ENCODE measurements around the genes PDXK and AGPAT3.

GRCh38 chr21:43660527-43661027 lies 1.2 kb downstream of the RRP1B start:
- PRO-cap, 2 experiments, result no peak in any of the 2 experiments

DNA sequence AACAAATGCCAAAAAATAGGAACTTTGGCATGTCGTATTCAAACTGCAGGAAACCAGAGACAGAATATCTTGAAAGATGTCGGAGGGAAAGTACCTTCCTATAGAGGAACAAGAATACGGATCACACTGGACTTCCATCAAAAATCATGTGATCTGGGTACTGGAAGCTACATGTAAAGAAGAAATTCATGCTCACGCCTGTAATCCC lies 7.8 kb upstream of the PDXK start:
- PRO-cap, 2 experiments, result peak in 1 of 2 experiments; most common plus-strand start position 140 of the sequence (in 1)

DNA sequence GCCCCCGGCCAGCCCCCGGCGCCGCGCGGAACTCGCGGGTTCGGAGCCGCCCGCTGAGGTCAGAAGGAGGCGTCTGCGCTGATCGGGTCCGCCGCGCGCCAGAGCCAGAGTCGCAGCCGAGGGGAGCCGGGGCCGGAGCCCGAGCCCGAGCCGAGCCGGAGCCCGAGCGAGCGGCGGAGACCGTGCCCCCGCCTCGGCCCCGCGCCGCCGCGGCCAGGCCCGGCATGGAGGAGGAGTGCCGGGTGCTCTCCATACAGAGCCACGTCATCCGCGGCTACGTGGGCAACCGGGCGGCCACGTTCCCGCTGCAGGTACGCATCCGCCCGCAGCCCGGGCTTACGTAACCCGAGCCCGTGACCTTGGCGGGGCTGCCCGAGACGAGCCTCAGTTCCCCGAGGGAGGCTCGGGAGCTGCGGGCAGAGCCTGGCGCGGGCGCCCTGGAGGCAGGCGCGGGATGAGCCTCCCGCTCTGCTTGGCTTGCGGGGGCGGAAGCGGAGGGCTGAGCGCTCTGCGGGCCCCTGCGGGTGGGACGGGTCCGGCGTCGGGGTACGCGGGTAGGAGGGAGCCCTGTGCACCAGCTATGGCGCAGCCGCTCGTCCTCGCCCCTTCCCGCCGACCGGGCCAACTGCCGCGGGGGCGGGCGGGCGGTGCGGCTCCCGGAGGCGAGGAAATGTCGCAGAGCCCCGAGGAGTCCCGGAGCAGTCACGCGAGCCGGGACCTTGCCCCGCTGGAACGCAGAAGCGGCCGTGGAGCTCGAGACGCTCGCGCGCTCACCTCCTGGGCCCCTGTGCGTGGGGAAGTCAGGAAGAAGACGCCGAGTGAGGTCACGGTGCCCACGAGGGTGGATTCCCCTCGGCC lies at the start of gene PDXK:
Gene PDXK (plus strand): TSS at position 59 of the 858 bp plus-strand sequence.
- PRO-cap, 2 experiments, result peak in 2 of 2 experiments; most common plus-strand start position 107 of the sequence (in 2); most common minus-strand start position 272 of the sequence (in 1)

DNA sequence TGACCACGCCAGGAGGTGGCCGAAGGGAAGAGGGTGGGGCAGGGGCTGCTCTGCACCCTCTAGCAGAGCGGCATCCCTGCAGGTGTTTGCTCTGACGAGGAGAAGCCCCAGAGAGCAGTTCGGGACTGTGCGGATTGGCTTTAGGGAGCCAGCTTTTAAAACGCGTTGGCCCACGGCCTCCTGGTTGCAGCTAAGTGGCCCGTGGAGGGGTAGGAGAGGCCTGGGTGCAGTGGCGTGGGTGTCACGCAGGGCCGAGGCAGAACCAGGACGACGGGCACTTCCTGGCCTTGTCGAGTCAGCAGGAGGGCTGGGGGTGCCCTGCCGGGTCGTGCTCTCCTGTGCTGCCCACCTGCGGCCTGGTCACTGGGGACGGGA lies 987 bp downstream of the PDXK start:
- PRO-cap, 2 experiments, result no peak in any of the 2 experiments

DNA sequence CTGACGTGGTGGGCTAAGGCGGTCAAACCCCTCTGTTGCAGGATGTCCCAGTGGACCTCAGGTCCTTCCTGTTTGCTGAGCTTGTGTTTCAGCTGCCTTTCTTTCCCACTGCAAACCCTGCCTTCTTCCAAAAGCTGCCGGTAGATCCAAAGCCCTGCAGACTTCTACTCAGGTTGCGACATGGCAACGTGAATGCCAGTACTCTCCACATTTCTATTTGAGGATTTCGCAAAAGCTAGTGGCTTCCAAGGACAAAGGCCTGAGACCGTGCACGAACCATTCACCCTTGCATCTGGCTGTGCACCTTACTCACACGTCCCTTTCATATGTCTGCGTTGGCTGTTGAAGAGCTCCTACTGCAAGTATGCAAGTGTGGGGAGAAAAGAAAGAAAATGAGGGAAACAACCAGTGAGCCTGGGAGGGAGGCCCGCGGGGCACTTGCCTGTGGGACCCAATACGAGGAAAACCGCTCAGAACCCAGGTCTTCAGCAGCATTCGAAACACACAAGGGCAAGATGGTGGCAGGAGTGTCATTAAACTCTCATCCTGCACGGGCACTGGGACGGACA lies 6.1 kb upstream of the RRP1 start:
- PRO-cap, 2 experiments, result no peak in any of the 2 experiments

DNA sequence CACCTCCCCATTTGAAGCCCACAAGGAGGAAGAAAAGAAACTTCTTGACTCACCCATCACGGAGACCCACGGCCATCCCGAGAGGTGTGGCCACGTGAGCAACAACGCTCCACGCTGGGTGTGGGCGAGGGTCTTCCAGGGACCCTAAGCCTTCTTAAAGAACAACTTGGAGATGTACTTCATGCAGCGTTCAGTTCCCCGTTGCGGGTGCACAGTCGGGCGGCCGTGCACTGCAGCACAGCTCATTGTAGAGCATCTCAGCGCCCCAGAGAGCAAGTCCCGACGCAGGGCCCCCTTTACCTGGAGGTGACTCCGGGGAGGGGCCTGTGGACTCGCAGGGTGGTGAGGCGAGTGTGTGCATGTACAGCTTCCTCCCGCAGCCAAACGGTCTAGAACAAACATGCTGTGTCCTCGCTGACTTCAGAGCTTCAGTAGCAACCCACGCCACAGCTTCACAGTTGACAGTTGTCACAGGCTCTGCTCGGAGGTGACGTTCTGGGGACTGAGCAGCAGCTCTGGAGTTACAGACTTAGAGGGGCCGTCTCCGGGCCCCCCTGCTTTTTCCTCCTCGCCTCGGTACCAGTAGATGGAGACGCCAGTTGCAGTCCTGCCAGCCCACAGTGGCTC lies 19.5 kb downstream of the RRP1 start:
- PRO-cap, 2 experiments, result no peak in any of the 2 experiments

DNA sequence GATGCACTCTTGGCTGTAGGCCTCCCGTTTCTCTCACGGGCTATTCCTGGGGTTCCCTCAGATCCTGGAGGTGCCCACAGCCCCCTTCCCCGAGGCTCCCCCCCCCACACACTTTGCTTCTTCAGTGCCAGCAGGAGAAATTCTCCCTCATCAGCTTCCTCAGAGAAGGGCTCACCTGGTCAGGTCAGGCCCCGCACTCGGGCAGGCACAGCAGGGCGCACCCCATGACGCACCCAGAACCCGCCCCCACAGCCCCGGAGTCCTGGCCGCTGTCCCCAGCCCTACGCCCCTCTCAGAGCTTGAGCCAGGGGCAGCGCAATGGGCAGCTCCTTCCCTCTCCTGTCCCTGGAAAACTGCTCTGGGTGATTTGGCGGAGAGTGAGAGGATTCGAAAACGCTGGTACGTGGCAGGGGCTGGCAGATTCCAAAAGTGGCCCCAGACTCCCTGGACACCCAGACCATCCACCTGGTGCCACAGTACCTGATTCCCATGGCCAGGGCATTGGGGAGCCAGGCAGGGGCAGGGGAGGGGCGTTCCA lies 23.6 kb downstream of the RRP1 start:
- PRO-cap, 2 experiments, result no peak in any of the 2 experiments

DNA sequence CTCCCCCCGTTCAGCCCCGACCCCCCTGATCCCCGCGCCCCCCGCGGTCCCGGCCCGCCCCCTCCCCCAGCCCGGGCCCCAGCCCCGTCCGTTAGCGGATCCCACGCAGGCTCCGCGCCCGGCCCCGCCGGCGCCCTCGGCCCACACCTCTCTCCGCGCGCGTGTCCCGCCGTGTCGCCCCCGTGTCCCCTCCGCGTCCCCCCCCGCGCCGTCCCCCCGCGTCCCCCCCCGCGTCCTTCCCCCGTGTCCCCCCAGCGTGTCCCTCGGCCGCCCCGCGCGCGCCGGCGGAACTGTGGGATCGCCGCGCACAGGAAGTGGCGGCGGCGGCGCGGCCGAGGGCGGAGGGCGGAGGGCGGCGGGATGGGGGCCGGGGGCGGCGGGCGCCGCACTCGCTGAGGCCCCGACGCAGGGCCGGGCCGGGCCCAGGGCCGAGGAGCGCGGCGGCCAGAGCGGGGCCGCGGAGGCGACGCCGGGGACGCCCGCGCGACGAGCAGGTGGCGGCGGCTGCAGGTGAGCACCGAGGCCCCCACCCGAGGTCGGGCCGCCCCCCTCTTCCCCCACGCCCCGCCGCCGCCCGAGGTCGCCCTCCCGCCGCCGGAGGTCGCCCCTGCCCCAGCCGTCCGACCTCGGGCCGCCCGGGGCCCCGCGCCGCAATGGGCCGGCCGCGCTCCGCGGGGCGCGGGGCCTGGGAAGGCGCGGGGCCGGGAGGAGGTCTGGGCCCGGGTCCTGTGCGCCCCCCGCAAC lies at the start of gene AGPAT3:
Gene AGPAT3 (plus strand): TSS at position 388 of the 744 bp plus-strand sequence.
- PRO-cap, 2 experiments, result peak in 2 of 2 experiments; most common plus-strand start position 287 of the sequence (in 1); most common minus-strand start position 316 of the sequence (in 2)

GRCh38 chr21:43869962-43870556 lies 5.0 kb downstream of the AGPAT3 start:
- PRO-cap, 2 experiments, result no peak in any of the 2 experiments

DNA sequence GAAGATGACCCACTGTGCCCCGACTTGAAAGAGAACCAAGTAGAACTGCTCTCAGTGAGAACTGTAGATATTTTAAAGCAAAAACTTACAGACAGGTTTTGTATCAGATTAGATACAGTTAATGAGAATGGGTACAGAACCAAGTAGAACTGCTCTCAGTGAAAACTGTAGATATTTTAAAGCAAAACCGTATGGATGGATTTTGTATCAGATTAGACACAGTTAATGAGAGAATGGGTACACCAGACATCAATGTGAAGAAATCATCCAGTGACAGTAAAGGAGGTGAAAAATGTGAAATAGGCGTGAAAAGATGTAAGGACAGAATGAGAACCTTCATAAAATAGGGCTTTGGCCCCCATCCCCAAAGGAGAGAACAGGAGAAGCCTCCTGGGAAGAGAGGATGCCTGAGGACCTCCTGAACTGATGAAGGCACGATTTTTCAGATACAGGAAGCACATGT lies 49.2 kb upstream of the TRAPPC10 start:
- PRO-cap, 2 experiments, result no peak in any of the 2 experiments

- PRO-cap, 2 experiments, result no peak in any of the 2 experiments
Observed at GRCh38 chr21:43971197-43972136, 40.6 kb upstream of the TRAPPC10 start.

DNA sequence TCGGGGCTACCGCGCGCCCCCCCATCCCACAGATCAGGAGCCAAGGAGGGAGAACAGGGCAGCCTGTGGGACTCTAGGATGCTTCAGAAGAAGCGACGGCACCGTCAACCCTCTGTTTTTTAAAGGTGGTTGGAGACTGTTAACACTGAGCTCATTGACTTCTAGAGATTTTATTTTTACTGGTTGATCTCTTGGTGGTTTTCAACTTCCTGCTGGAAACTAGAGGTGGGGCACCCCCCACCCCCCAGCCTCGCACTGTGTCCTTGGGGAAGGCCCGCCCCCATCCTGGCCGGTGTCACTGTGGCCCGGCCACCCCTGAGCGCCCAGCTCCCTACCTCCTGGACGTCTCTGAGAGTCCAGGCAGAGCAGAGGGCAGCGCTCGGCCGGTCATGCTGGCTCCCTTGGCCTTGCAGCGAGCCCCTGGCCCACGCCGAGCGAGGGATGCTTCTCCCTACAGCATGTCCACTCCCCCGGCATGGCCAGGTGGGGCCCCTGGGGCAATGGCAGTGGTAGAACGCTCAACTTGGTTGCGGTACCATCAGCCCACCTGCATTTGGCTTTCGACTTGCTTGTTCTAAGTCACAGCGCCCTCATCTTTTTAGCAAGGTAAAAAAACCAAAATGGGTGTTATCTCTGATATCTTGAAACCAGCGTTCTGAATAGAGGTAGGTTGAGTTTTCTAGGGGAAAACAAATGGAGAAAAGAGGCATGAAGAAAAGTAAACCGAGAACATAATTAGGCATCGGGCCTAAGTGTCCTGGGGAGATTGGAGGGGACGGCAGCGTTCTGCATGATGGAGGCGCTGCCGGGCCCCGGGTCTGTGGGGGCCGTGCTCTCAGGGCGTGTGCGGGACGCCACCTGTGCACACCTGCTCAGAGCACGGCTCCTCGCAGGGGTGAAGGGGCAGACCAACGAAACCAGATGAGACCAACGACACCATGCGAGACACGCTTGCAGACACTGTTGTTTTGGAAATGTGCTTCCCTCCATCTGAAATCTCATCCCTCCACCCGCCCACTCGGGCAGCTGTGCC lies 28.6 kb upstream of the TRAPPC10 start:
- PRO-cap, 2 experiments, result no peak in any of the 2 experiments

DNA sequence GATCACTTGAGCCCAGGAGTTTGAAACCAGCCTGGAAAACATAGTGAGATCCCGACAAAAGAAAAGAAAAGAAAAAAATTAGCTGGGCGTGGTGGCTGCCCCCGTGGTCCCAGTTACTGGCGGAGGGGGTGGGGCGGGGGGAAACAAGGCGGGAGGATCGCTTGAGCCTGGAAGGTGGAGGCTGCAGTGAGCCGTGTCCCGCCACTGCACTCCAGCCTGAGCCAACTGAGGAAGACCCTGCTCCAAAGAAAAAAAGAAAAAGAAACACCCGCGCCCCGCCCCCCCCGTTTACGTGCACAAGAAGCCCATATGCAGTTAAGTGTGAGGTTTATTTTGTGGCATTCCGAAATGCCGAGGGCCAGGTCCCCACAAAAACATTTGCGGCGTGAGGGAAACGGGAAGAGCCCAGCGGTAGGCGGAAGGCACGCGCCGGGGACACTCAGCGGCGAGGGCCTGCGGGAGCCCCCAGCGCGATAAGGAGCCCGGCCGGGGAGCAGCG lies 563 bp upstream of the TRAPPC10 start:
- PRO-cap, 2 experiments, result no peak in any of the 2 experiments

GRCh38 chr21:44033163-44034182 lies 21.4 kb downstream of the TRAPPC10 start:
- PRO-cap, 2 experiments, result no peak in any of the 2 experiments

DNA sequence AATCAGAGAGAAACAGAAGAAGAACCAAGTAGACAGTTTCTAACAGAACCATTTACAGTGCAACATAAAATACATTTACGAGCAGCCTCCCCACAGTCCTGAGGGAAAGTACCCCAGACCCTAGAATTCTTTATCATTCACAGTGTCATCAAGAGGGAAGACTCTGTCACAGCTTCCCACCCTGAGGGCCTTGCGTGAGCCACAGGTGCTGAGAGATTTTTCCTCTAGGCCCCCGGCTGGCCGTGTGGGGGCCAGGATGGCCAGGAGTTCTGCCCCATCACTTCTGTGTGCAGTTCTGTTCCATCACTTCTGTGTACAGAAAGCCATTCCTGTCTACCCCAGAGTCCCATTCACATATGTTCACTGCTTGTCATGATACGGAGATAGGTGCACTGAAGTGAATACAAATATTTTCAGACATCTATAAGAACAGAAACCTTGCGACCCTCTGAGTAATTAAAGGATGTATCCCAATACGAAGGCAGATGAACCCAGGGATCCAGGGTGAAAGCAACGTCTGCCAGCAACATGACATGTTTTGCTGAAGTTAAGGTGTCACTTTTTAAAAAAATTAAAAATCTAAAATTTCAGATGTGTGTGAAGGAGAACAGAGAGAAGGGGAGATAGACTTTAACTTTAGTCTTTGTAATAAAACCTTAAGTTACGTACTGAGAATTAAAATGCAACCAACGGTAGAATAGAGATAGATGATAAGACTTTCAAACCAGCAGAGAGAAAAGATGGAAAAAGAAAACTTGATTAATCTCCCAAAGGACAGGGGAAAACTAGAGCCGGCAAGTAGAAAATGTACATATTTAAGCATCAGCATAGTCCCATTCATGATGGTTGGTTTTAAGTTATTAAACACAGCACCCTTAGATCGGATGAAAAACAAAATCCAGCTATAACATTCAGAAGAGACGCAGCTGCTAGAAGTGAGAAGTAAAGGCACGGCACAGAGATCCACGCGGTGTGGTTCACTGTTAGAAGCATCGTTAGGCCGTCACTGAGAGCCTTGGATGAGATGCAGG lies 24.4 kb downstream of the TRAPPC10 start:
- PRO-cap, 2 experiments, result no peak in any of the 2 experiments

GRCh38 chr21:44159562-44160251 lies 26.2 kb downstream of the GATD3 start:
- PRO-cap, 2 experiments, result no peak in any of the 2 experiments

GRCh38 chr21:44302568-44303196 lies 2.8 kb downstream of the PFKL start:
- PRO-cap, 2 experiments, result peak in 2 of 2 experiments; most common plus-strand start chr21:44302936 (in 1); most common minus-strand start chr21:44302820 (in 1)

DNA sequence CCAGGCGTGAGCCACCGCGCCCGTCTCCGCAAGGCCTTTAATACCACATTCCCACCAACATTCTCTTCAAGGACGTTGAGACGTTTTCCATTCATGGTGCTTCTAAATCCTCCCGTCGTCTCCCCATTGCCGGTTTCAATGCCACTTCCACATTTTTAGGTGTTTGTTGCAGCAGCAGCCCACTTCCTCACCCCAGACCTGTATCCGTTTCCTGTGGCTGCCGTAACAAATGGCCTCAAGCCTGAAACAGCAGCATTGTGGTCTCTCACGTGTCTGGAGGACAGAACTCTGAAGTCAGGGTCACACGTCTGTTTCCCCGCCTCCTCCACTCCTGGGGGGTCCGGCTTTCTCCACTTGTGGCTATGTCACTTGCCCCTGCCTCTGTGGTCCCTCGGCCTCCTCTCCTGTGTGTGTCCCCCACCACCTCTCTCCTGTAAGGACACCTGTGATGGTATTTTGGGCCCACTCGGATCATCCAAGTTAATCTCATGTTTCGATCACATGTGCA lies 21.8 kb downstream of the TRPM2 start:
- PRO-cap, 2 experiments, result no peak in any of the 2 experiments

DNA sequence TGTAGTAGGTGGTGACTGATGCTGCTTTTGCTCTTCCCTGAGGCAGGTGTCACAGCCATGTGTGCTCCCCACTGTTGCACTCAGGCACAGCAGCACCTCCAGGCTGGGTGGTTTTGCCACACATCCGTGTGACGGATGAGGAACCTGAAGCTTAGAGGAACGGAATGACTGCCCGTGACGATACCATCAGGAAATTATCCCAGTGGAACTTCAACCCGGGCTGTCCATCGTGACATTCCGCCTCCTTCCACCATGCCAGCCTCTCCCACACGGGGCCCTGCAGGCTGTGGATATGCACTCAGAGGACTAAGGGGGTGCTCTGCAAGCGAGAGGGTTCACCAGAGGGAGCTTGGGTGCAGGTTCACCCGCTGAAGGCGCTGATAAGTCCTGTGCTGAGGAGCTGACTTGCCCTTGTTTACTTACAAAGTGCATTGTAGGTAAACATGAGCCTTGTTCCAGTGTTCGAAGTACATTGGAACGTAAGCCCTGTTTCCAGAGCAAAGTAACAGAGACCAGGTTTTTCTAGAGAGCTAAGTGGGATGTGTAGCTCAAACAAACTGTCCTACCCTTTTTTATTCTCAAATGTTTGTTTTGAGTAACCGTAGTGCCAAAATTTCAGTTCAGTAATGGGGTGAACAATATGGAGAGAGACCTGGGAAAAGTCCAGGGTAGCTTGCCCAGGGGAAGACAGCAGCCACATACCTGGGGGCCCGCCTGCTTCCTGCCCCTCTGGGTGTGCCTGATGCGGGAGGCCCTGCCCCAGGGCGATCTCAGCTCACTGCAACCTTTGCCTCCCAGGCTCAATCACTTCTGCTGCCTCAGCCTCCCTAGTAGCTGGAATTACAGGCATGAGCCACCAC lies 2.4 kb downstream of the LRRC3 start:
- PRO-cap, 2 experiments, result no peak in any of the 2 experiments

DNA sequence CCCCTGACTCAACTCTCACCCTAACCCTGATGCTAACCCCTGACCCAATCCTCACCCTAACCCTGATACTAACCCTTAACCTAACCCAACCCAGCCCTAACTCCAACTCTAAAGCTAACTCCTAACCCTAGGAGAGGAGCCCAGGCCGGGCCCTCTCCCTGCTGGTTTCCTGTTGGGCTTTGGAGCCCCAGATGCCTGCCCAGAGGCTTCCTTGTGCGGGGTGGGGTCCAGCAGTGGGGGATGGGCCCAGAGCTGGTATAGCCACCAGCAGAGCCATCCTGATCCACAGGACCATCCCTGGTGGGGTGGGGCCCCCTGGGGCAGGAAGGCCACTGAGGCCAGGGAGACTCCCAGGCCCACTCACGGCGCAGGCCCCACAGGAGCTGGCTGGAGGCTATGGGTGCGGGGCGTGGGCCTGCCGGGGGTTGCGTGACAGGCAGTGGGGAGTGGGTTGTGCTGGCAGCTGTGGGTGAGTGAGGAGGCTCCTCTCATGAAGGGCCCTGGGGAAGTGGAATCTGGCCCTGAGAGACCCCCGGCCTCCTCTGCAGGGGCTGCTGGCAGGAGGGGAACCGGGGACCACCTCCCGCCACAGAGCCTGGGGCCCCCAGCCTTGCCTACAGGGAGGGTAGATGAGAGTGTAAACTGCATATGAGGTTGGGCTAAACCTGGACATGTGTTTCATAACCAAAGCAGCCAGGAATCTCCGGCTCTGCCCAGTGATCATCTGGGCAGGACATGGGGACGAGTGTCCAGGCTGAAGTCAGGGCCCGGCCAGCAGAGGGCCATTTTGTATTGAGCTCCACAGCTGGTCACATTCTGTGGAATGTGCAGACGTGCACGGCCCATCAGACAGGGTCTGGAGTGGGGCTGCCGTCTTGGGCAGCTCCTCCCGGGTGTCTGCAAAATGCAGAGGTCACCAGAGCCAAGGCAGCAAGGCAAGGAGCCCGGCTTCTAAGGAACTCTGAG lies 5.8 kb downstream of the LRRC3 start:
- PRO-cap, 2 experiments, result no peak in any of the 2 experiments

All from Colon Carcinoma Metastatic in the Brain (tissue), 2 donors.